Choroid plexus epithelial cell (primary cell): ENCODE measurements around a stretch of chr22.

DNA sequence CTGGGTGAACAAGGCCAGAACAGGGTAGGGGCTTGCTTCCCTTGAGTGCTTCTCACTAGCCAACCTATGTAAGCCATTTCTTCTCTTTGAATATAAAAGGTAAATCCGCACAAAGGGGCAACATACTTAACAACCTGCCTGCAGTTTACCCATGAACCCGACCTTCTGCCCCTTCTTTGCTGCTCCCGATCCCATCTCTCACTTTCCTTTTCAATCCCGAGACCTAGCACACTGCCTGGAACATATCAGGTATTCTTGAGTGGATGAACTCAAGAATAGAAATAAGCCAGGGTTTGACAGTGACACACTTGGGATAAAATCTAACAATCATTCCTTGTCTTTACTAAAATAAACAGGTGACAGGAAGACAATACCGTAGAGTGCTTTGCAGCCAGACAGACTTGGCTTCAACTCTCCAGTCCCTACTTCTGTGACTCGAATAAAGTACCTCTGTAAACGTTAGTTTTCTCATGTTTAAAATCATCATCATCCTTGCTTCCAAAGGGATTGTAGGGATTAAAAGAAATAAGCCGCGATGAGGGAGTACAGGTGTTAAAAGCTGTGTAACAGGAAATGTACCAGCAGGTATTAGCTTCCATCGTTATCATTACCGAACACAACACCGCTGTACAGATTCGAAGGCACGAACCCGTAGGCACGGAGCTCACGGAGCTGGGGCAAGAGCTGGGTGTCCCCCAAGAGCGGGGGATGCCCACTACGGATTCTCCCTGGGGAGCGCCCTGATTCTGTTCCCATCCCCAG lies 827 bp downstream of the UFD1 start:
- RRBS = no CpG with 5 or more reads among the region's 20 CpGs

DNA sequence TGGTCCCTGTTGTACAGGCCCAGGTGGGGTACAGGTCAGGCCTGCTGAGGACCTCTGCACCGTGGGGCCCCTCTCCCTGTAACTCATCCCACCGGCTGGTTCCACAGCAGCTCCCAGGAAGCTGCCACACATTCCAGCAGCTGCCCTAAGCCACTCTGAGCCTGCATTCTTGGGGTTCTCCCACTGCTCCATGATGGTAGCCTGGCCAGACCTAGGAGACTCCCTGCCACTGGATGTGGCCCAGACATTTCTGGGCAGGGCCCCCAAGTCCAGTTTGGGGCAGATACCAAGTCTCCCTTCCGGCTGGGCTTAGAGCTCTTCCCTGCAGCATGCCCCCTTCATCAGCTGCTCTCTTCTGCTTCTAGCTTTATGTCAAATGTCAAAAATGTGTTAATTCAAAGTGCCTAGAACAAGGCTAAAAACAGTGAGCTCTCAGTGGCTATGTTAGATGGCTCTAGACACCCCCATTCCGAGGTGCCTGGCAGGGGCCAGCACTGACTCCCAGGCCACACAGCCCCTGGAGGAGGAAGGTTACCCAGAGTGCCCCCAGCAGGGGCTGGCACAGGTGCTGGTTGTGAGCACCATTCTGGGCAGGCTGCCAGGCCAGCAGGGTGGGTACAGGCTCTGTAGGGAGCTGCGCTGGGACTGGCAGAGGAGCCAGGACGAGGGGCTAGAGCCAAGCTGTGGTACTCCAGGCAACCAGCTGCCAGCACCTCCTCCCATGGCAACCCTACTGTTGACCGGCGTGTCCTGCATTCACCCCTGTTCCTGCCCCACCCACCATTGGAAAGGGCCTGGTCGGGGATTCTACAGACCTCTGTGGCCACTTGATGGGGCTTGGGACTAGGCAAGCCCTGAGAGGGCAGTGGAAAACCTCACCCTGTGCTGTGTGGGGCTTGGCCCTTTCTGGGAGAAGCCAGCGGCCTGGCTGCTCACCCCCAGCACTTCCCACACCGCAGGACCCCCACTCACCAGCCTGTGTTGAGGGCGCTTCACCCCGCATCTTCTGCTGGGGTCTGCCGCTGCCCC lies 2.2 kb downstream of the CLDN5 start:
- RRBS = no CpG with 5 or more reads among the region's 14 CpGs

DNA sequence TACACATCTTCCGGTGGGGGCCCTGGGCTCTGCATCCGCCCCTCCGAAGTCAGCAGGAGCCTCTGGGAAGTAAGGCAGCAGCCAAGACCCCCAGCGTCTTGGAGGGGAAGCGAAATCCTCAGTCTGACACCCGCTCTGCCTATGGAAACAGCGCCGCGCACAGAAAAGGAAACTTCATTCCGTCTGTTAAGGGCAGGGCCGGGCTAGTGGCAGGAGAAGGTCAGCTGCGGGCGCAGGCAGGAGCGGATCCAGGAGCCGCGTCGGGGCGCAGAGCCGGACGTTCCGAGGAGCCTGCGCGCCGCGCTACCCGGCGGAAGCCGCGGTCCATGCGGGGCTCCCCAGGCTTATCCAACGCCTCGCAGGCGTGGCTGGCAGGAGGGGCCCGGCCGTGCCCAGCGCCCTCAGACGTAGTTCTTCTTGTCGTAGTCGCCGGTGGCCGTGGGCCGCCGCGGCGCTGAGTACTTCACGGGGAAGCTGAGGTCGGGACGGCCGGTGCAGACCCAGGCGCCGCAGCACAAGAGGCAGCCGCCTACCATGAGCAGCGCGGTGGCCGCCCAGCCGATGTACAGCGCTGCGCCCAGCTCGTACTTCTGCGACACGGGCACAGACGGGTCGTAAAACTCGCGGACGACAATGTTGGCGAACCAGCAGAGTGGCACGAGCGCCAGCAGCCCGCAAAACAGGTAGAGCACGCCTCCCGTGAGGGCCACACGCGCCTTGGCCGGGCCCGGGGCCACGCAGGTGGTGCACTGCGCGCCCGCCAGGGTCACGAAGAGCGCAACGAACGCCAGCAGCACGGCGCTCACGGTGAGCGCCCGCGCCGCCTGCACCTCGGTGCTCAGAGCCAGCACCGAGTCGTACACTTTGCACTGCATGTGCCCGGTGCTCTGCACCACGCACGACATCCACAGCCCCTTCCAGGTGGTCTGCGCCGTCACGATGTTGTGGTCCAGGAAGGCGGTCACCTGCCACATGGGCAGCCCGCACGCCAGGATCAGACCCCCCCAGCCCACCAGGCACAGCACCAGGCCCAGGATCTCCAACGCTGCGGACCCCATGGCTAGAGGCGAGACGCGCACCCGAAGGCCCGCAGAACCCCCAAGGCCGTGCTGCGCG lies 654 bp downstream of the CLDN5 start:
- RRBS = 1% methylated on average over 29 of the region's 113 CpGs

- RRBS = no CpG with 5 or more reads among the region's 31 CpGs
Observed at GRCh38 chr22:19719429-19720391, 3.6 kb upstream of the GP1BB start.

- RRBS = no CpG with 5 or more reads among the region's 10 CpGs
Observed at GRCh38 chr22:19848271-19849465, 6.0 kb downstream of the GNB1L start.

GRCh38 chr22:19873371-19873962 lies 18.8 kb upstream of the GNB1L start:
- RRBS = 74% methylated on average over 5 of the region's 24 CpGs

DNA sequence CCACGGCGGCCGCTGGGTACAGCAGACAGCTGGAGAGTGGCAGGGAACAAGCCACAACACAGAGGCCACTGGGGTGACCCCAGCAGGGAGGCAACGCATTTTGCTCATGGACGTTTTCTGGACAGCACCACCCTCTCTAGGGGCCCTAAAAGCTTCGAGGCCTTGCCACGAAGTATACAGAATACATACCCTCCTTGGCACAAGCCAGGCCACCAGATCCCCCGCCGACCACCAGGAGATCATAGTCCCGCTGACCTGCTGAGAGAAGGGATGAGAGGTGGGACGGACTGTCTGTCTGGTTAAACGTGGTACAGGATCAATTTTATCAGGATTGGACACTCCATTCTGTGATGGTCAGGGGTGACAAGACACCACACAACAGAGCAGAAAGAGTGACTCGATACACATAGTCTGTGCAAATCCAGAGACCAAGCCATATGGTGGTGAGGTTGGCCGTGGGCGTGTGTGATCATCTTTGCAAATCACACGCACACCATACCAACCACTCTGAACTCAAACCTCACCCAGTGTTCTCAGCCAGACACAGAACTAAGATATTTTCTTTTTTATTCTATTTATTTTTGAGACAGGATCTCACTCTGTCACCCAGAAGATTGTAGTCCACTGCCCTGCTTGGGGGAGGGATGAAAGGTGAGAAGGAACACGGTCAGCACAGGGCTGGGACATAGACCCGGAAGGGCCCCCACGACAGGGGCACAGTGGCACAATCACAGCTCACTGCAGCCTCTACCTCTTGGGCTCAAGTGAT lies 10.5 kb upstream of the COMT start:
- RRBS = no CpG with 5 or more reads among the region's 19 CpGs

GRCh38 chr22:19963002-19963876 lies 21.6 kb upstream of the TXNRD2 start:
- RRBS = no CpG with 5 or more reads among the region's 32 CpGs

DNA sequence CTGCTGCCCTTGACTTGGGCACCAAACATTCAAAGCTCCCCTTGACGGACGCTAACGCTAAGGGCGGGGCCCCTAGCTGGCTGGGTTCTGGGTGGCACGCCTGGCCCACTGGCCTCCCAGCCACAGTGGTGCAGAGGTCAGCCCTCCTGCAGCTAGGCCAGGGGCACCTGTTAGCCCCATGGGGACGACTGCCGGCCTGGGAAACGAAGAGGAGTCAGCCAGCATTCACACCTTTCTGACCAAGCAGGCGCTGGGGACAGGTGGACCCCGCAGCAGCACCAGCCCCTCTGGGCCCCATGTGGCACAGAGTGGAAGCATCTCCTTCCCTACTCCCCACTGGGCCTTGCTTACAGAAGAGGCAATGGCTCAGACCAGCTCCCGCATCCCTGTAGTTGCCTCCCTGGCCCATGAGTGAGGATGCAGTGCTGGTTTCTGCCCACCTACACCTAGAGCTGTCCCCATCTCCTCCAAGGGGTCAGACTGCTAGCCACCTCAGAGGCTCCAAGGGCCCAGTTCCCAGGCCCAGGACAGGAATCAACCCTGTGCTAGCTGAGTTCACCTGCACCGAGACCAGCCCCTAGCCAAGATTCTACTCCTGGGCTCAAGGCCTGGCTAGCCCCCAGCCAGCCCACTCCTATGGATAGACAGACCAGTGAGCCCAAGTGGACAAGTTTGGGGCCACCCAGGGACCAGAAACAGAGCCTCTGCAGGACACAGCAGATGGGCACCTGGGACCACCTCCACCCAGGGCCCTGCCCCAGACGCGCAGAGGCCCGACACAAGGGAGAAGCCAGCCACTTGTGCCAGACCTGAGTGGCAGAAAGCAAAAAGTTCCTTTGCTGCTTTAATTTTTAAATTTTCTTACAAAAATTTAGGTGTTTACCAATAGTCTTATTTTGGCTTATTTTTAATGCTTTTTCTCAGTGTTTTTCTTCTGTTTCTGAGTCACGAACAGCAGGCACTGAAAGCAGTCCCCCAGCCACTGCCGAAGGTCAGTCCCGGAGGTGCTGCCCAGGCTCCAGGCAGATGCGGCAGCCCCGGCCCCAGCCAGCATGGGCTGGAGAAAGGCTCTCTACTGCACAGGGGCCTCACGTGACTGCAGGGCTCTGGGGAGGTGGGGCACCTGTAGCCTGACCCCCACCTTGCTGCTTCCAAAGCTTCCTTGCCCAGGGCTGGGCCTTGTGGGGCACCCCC lies 27.8 kb upstream of the TXNRD2 start:
- RRBS = 82% methylated on average over 3 of the region's 21 CpGs

DNA sequence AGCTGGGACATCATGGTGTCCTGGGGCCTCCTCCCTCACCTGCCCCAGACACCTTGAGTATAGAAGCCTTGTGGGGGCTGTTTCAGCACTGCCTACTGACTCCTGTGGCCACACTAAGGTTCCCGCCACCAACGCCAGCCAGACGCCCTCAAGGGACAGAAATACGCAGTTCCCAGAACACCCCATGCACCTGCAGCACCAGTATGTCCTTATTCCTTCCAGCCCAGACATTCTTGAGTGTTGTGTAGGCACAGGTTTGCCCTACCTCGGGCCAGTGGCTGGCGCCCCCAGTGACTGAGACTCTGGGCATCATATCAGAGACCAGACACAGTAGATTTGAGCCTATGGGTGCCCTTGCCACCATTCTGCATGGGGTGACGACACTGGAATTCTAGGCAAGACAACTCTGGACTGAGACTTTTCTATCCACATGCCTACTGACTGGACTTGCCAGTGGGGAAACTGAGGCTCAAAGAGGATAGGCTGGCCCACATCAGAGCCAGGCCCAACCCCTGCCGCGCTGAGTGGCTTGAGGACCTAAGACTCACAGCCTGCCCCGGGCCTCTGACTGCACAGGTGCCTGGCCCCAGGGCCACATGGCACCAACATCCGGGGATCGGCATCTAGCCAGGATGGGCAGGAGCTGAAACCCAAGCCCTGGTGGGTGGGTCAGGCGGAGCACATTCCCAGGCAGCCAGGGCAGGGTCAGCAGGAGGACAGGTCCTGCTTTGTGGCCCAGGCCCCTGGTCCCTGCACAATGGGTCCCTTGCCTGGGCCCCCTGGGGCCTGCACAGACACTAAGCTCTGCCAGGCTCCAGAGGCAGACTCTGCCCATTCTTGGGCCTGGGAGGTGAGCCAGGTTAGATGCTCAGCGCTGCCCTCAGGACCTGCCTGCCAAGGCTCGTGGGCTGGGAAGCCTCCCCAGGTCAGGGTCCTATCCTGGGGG lies 33.8 kb downstream of the ARVCF start:
- RRBS = 92% methylated on average over 2 of the region's 15 CpGs

DNA sequence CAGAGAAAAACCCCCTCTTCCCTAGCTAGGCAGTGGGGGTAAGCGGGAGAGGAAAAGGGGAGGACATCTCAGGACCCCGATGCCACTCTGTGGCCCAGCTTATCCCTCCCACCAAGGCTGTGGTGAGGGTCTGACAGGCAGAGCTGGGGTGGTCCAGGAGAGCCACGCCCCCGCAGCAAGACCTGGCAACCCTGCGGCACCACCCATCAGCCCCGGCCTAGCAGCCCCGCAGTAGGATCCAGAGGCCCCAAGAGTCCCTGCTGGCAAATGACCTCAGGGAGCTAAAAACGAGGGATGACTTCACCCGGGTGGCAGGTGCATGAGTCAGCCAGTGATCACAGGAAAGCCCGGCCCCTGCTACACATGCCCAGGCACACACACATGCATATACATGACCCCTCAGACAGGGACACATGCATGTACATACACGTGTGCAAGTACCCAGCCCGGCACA lies 32.4 kb downstream of the ARVCF start:
- RRBS = 28% methylated on average over 7 of the region's 12 CpGs

DNA sequence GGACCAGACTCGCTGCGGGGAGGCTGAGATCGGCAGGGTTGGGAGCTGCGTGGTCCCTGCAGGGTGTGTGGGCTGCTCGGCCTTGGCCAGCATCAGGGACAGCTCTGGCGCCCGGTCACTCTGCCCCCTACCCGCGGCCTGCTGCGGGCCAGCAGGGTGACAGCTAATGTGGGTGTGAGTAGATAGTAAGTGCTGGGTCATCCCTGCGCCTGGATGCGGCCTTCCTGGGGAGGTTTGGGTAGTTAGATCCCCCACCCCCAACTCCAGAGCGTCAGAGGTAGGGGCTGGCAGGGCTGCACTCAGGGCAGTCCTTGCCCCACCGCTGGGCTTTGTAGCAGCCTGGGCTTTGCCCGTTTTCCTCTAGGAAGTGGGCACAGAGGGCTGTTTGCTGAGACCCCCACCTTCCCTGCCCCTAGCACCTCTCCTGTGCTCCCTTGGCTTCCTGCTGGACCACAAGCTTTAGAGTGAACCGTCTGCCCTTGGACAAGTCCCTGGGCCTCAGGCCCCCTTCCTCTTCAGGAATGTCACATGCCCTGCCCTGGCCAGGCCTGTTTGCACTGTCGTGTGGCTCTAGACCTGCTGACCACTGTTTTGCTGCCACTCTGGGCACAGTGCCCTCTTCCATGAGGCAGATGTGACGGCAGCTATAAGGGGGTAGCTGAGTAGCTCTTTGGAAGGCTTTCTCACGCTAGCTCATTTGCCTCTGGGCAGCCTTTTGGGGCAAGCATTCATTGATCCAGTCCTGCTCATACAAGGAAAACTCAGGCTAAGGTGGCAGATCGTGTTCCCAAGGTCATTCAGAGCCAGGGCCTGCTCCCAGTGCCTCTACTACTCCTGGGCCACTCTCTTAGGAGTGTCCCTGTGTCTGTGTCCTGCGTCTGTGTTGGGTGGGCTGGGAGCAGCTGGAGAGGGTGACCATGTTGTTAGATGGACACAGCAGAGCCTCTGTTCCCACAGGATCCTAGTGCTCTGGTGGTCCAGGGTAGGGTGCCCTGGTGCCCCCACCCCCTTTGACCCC lies 831 bp downstream of the TANGO2 start:
- RRBS = no CpG with 5 or more reads among the region's 21 CpGs

DNA sequence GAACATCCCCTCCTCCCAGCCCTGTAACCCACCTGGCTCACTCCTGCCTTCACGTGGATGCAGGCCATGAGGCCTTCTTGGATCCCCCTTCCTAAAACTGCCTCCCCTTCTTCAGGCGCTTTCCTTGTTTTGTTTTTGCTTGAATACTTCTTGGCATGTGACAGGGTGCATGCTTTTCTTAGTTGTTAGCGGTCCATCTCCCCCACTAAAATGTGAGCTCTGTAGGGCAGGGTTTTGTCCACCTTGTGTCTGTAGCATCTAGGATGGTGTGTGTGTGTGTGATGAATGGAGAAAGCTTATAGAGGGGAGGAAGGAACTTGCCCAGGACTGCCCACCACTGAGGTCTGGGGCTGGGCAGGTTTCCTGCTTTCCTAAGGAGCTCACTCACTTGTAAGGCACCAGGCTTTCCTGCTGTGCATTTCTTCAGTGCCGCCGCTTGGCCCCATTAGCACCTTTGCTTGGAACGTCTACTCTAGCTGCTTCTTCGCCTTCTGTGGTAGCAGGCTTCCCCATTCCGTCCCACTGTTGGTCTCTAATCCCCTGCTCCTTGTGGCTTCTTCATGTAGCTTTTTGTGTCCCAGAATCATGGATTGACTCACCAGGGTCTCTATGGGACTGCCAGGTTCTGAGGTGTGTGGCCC lies 3.2 kb downstream of the DGCR8 start:
- RRBS = no CpG with 5 or more reads among the region's 8 CpGs

- RRBS = no CpG with 5 or more reads among the region's 23 CpGs
Observed at GRCh38 chr22:20093962-20095266, 14.4 kb downstream of the DGCR8 start.

- RRBS = no CpG with 5 or more reads among the region's 4 CpGs
Observed at GRCh38 chr22:20095786-20096860, 16.1 kb downstream of the DGCR8 start.

DNA sequence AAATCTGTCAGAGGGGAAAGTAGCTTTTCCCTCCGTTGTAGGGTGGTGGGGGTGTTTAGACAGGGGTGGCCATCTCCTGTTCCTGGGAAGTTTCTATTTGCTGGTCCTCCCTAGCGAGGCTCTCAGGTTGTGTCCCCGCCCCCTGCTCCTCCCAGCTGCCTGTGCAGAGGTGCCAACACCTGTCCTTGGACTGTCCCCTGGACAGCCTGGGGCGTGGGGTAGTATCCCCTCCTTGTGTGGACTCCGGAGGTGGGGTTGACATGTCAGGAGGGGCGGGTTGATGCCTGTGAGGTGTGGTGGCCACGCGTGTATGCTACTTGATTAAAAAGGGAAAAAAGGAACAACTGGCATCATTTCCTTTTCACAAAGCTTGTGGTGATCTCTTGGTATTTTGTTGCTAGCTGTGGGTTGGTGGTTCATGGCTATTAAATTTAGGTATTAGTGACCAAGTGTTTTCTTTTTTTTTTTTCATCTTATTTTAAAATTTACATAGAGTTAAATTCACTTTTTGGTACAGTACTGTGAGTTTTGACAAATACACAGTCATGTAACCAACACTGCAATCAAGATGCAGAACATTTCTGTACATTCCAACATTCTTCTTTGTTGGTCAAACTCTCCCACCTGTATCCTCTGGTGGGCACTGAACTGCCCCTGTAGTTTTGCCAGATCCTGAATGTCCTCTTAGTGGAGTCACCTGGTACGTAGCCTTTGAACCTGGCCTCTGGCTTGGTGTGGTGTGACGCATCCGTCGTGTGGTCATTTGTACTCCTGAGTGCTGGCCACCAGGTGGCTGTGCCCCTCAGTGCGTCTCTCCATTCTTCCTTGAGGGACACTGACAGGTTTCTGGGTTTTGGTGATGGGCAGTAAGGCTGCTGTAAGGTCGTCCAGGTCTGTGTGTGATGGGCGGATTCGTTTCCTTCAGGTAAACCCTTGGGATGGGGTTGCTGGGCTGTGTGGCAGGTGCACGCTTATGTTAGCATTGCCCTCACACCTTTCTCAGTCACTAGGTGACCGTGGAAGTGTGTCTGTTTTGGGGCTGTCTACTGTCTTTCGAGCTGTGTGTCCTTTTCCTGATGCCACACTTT lies 13.9 kb upstream of the RANBP1 start:
- RRBS = no CpG with 5 or more reads among the region's 19 CpGs

DNA sequence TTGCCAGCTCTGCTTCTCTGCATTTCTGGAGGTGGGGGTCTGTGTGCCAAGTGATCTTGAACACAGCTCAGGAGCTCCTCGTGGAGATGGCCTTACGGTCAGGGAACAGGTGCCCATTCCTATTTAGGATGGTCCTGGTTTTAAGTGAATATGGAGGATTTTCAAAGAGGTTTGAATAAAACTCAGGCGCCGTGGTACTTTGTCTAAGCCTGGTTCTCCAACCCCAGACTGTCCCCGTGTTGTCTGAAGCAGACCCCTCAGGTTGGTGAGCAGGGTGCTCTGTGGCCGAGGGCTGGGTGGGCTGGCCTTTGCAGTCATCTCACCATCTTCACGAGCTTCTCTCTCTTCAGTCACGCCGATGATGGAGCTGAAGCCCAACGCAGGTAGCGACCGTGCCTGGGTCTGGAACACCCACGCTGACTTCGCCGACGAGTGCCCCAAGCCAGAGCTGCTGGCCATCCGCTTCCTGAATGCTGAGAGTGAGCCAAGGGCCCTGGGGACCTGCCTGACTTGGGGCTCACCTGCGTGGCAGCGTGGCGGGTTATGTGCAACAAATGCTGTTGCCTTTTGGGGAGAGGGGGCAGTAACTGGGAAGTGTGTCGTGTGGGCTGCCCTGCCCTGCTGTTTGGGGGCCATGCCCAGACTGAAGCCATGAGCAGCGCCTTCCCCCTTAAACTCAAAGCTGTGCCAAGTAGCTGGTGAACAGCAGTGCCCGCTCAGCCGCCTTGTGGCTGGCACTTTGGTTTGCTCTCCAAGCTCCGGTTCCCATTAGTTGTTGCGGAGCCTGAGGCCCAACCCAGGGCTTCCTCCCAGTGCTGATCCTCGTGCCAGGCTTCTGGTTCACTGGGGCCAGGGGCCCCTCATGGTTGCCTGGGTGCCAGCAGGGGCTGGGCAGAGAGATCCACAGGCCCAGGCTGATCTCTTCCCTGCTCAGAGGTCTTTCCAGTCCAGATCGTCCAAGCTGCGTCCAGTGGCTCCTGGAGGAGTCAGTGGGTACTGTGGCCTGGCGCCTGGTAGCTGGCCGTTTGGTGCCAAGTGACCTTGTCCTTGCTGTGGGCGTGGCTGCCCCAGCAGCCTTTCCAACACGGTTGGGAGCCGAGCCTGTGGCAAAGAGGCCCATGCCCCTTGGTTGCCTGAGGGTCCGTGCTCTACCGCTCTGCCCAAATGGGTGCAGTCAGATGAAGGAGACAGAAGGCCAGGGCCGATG lies 6.2 kb upstream of the ZDHHC8 start:
- RRBS = no CpG with 5 or more reads among the region's 37 CpGs

- RRBS = no CpG with 5 or more reads among the region's 14 CpGs
Observed at GRCh38 chr22:20158973-20159670, 8.3 kb upstream of the CCDC188 start.

DNA sequence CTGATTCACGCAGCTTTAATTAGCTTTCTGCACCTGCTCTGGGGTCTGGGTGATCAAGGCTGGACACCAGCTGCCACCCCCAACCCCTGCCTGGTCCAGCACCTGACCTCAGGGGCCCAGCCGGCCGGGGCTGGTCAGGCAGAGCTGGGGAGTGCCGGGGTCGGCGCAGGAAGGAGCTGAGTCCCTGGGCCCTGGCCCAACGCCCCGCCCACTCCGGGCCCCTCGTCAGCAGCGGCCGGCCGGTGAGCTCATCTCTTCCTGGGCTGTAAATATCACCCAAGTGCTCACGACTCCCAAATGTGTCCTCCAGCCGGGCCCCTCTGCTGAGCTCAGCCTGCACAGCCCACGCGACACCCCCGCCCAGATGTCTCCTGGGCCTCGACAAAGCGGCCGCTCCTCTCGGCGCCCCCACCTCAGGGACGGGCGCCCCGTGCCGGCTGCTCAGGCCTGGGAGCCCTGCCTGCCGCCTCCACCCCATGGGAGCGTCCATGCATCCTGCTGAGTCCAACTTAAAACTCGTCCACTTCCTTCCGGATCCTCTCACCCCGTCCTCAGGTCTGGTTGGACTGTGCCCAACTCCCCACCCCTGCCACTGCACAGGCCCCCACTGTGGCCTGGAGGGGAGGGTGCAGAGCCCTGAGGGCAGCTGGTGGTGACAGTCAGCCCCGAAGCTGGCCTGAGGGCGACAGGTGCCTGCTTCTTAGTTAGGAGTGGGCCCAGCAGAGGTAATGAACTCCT lies 29.0 kb downstream of the RTN4R start:
- RRBS = 39% methylated on average over 13 of the region's 34 CpGs

GRCh38 chr22:20463390-20464094 lies 25.9 kb upstream of the SCARF2 start:
- RRBS = no CpG with 5 or more reads among the region's 2 CpGs